ENCODE measurements around the genes KLRF1, TAS2R8, PRH2, TAS2R46 and ETV6.

- RRBS, 2 experiments = no CpG with 5 or more reads among the region's 1 CpG
CAGE:
- cytosol, long polyA minus RNA = no peak
- cytosol, long polyA plus RNA = no peak
- long polyA plus RNA = no peak
- nucleus, long polyA minus RNA = no peak
- nucleus, long polyA plus RNA = no peak
Observed at GRCh38 chr12:9668035-9668692, 1.3 kb upstream of the CLEC2D start.

CAGE:
- cytosol, long polyA minus RNA = no peak
- cytosol, long polyA plus RNA = no peak
- long polyA plus RNA = no peak
- nucleus, long polyA minus RNA = no peak
- nucleus, long polyA plus RNA = no peak
Observed at GRCh38 chr12:9827226-9827523, at the start of gene KLRF1. TSS of gene KLRF1 (plus strand) at chr12:9827481.

GRCh38 chr12:9867374-9868075 lies 1.6 kb downstream of the CLEC2B start:
- RRBS, 2 experiments = no CpG with 5 or more reads among the region's 7 CpGs
CAGE:
- cytosol, long polyA minus RNA = no peak
- cytosol, long polyA plus RNA = no peak
- long polyA plus RNA = no peak
- nucleus, long polyA minus RNA = no peak
- nucleus, long polyA plus RNA = no peak

- RRBS, 2 experiments = no CpG with 5 or more reads among the region's 6 CpGs
CAGE:
- cytosol, long polyA minus RNA = no peak
- cytosol, long polyA plus RNA = no peak
- long polyA plus RNA = no peak
- nucleus, long polyA minus RNA = no peak
- nucleus, long polyA plus RNA = no peak
Observed at GRCh38 chr12:9910752-9911106, 21.4 kb downstream of the CLEC2A start.

GRCh38 chr12:9942925-9943905 lies 11.0 kb upstream of the CLEC2A start:
- RRBS, 2 experiments = no CpG with 5 or more reads among the region's 27 CpGs
CAGE:
- cytosol, long polyA minus RNA = no peak
- cytosol, long polyA plus RNA = no peak
- long polyA plus RNA = no peak
- nucleus, long polyA minus RNA = no peak
- nucleus, long polyA plus RNA = no peak

GRCh38 chr12:10153336-10154122 lies 18.4 kb downstream of the OLR1 start:
- RRBS, 2 experiments = 90 to 92% methylated on average over 2 of the region's 46 CpGs
CAGE:
- cytosol, long polyA minus RNA = no peak
- cytosol, long polyA plus RNA = no peak
- long polyA plus RNA = no peak
- nucleus, long polyA minus RNA = no peak
- nucleus, long polyA plus RNA = no peak

GRCh38 chr12:10166636-10167410 lies 5.1 kb downstream of the OLR1 start:
- RRBS, 2 experiments = no CpG with 5 or more reads among the region's 8 CpGs
CAGE:
- cytosol, long polyA minus RNA = no peak
- cytosol, long polyA plus RNA = no peak
- long polyA plus RNA = no peak
- nucleus, long polyA minus RNA = no peak
- nucleus, long polyA plus RNA = no peak

DNA sequence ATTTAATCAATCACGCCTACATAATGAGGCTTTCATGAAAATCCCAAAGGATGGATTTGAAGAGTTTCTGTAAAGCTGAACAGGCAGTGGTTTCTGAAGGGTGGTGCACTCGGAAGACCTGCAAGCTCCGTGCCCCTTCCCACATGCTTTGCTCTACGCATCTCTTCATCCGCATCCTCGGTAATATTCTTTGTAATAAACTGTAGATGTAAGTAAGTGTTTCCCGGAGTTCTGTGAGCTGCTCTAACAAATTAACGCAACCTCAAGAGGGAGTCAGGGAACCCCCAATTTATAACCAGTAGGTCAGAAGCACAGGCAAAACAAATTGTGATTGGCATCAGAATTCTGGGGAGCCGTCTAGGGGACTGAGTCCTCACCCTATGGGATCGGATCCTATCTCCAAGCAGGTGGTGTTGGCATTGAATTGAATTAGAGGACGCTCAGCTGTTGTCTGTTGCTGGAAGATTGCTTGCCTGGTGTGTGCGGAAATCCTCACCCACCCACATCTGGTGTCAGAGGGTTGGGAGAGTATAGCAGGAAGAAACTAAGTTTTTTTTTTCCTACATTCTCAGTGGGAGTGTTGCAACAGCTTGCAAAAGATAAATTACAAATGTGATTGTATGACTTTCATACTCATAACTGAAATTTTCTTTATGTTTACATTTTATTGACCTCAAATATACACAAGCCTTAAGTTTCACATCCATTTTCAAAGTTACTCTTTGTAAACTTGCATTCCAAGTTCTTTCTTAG lies 5.4 kb downstream of the TMEM52B start:
- RRBS, 2 experiments = no CpG with 5 or more reads among the region's 12 CpGs
CAGE:
- cytosol, long polyA minus RNA = no peak
- cytosol, long polyA plus RNA = no peak
- long polyA plus RNA = no peak
- nucleus, long polyA minus RNA = no peak
- nucleus, long polyA plus RNA = no peak

- RRBS, 2 experiments = no CpG with 5 or more reads among the region's 26 CpGs
CAGE:
- cytosol, long polyA minus RNA = no peak
- cytosol, long polyA plus RNA = no peak
- long polyA plus RNA = no peak
- nucleus, long polyA minus RNA = no peak
- nucleus, long polyA plus RNA = no peak
Observed at GRCh38 chr12:10212143-10212650, 480 bp upstream of the GABARAPL1 start.

DNA sequence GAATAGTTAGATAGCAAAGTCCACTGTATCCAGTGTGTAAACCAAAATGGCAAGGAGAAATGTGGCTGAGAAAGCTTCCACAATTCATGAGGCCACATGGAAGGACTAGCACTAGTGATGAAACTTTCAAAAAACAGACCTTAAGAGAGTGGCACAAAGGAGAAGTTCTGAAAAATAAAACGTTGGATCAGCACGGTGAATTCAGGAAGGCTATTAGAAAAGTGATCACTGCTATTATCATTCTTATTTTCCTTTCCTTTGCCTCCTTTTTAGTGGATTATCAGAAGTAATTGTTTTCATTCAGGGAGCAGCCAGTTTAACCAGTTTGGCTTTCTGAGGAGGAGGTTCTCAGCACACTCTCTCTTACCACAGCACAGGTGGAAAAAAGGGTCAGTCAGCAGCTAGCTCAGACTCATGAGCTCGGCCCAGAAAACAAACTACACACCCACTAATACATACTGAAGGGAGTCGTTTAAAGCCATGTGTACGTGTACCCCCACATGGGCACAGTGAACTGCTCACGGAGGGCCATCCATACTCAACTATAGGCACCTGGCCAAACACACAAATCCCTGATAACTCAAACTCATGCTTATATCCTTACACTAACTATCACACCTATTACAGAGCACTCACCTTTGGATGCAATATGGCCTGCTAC lies 23.2 kb upstream of the MAGOHB start:
- RRBS, 2 experiments = no CpG with 5 or more reads among the region's 6 CpGs
CAGE:
- cytosol, long polyA minus RNA = no peak
- cytosol, long polyA plus RNA = no peak
- long polyA plus RNA = no peak
- nucleus, long polyA minus RNA = no peak
- nucleus, long polyA plus RNA = no peak

- RRBS, 2 experiments = no CpG with 5 or more reads among the region's 4 CpGs
CAGE:
- cytosol, long polyA minus RNA = no peak
- cytosol, long polyA plus RNA = no peak
- long polyA plus RNA = no peak
- nucleus, long polyA minus RNA = no peak
- nucleus, long polyA plus RNA = no peak
Observed at GRCh38 chr12:10641559-10642342, 28.3 kb upstream of the MAGOHB start.

DNA sequence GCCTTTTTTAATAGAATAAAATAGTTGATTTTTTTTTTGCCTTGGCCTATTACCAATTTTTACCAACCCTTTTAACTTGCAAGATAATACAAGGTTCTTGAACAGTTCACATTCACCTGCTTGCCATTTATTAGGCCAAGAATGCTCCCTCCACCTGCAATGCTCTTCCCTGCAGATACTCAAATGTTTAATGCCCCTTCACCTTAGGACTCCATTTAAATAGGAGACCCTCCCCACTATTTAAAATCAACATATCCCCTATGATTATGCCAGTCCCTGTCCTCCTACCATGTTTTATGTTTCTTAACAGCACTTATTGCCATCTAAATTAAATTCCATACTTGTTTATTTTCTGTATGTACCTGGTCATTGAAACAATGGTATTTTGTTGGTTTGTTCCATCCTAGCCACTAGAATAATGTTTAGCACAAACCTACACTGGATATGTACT lies 24.3 kb upstream of the STYK1 start:
CAGE:
- cytosol, long polyA minus RNA = no peak
- cytosol, long polyA plus RNA = no peak
- long polyA plus RNA = no peak
- nucleus, long polyA minus RNA = no peak
- nucleus, long polyA plus RNA = no peak

DNA sequence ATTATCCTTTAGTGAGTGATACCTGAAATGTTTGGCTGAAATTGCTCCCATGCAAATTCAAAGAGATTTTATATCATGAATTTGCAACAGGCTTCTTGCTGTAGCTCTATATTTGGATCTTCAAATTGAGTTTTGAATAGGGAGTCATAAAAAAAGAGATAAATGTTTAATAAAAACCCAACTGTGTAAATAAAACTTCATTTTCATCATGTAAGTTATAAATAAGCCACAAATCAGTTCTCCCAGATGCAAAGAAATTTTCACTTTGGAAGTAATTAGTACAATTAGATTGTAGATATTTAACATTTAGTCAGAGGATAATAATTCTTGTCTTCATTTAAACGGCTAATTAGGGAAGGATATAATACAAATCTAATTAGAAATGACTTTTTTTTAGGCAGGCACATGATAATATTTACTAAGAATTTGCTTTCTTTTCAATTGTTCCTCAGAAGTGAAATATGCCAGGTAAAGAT lies at the start of gene TAS2R8:
TSS of gene TAS2R8 (minus strand) at position 56 of the 476 bp plus-strand sequence.
- RRBS, 2 experiments = no CpG with 5 or more reads among the region's 1 CpG
CAGE:
- cytosol, long polyA minus RNA = no peak
- cytosol, long polyA plus RNA = no peak
- long polyA plus RNA = no peak
- nucleus, long polyA minus RNA = no peak
- nucleus, long polyA plus RNA = no peak

GRCh38 chr12:10924819-10925341 lies 4.2 kb upstream of the PRH2 start:
- RRBS, 2 experiments = no CpG with 5 or more reads among the region's 1 CpG
CAGE:
- cytosol, long polyA minus RNA = no peak
- cytosol, long polyA plus RNA = no peak
- long polyA plus RNA = no peak
- nucleus, long polyA minus RNA = no peak
- nucleus, long polyA plus RNA = no peak

DNA sequence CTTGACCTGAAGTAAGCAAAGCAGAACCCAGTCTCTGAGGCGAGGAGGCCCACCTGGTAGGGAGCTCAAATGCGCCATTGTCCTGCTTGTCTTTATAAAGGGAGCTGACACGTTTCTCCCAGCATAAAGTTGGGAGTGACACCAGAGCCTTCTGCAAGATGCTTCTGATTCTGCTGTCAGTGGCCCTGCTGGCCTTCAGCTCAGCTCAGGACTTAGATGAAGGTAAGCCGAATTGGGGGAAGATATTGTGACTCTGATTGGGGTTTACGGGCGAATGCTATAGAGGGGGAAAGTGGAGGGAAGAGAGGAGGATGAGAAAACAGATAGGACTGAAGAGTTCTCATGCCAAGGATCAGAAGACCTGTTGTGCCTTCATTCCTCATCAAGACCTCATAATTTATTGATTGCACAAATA lies at the start of gene PRH2:
TSS of gene PRH2 (plus strand) at position 121 of the 415 bp plus-strand sequence.
- RRBS, 2 experiments = no CpG with 5 or more reads among the region's 6 CpGs
CAGE:
- cytosol, long polyA minus RNA = no peak
- cytosol, long polyA plus RNA = no peak
- long polyA plus RNA = no peak
- nucleus, long polyA minus RNA = no peak
- nucleus, long polyA plus RNA = no peak

- RRBS, 2 experiments = no CpG with 5 or more reads among the region's 1 CpG
CAGE:
- cytosol, long polyA minus RNA = no peak
- cytosol, long polyA plus RNA = no peak
- long polyA plus RNA = no peak
- nucleus, long polyA minus RNA = no peak
- nucleus, long polyA plus RNA = no peak
Observed at GRCh38 chr12:11062155-11062523, at the start of gene TAS2R46. TSS of gene TAS2R46 (minus strand) at chr12:11062294.

GRCh38 chr12:11172036-11172704 lies 1.2 kb downstream of the SMIM10L1 start:
- RRBS, 2 experiments = no CpG with 5 or more reads among the region's 10 CpGs
CAGE:
- cytosol, long polyA minus RNA = no peak
- cytosol, long polyA plus RNA = no peak
- long polyA plus RNA = no peak
- nucleus, long polyA minus RNA = no peak
- nucleus, long polyA plus RNA = no peak

GRCh38 chr12:11580126-11580903 lies 69.2 kb upstream of the ETV6 start:
- RRBS, 2 experiments = no CpG with 5 or more reads among the region's 3 CpGs
CAGE:
- cytosol, long polyA minus RNA = no peak
- cytosol, long polyA plus RNA = no peak
- long polyA plus RNA = no peak
- nucleus, long polyA minus RNA = no peak
- nucleus, long polyA plus RNA = no peak

GRCh38 chr12:11649489-11650361 lies at the start of gene ETV6:
TSS of gene ETV6 (plus strand) at chr12:11649674.
- RRBS, 2 experiments = 11 to 13% methylated on average over 40 to 46 of the region's 80 CpGs
CAGE:
- cytosol, long polyA minus RNA = start-site peak on the plus strand at chr12:11649679-11649740, 59 reads; start-site peak on the plus strand at chr12:11649862-11649890, 11 reads; start-site peak on the plus strand at chr12:11650003-11650007, 12 reads
- cytosol, long polyA plus RNA = start-site peak on the plus strand at chr12:11649619-11649771, 39 and 57 reads in 2 replicates
- long polyA plus RNA = start-site peak on the plus strand at chr12:11649974-11650097, 7 and 19 reads in 2 replicates
- nucleus, long polyA minus RNA = start-site peak on the plus strand at chr12:11649647-11649839, 19 reads; start-site peak on the plus strand at chr12:11649997-11650248, 11 reads
- nucleus, long polyA plus RNA = start-site peak on the plus strand at chr12:11649953-11650017, 21 and 23 reads in 2 replicates

GRCh38 chr12:11758403-11759646 lies 109.4 kb downstream of the ETV6 start:
- RRBS, 2 experiments = no CpG with 5 or more reads among the region's 17 CpGs
CAGE:
- cytosol, long polyA minus RNA = no peak
- cytosol, long polyA plus RNA = no peak
- long polyA plus RNA = no peak
- nucleus, long polyA minus RNA = no peak
- nucleus, long polyA plus RNA = no peak

All from HepG2 (cell line).